Left lobe of liver (tissue), 1 donor: ENCODE measurements around a stretch of chr14.

DNA sequence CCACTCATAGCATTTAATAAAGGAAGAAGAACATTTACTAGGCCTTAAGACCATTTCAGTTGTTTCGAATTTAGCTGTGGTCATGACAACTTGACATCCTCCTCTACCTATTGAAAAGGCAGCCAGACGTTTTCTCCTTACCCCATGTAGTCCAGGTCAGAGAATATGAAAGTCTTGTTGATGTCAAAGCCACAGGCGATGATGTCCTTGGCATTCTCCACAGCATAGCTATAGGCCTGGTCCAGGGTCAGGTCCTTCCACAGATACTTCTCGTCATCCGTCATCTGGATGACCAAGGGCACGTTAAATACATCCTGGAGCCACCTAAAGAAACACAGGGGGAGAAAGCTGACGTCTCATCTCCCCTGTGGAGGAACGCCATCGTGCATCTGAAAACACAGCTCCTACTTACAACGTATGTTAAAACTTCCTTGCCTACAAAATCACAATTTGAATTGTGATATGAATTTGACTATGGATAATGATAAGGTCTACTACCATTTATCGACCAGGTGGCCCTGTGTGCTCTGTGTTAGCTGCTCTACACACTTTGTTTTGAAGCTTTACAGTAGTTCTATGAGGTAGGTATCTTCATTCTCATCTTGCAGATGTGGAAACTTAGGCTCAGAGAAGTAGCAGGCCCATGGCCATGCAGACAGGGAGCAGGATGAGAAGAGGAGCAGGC lies 21.5 kb downstream of the WARS1 start:
- PRO-cap = no peak

GRCh38 chr14:100372246-100373273 lies 2.6 kb downstream of the WARS1 start:
- PRO-cap = no peak

DNA sequence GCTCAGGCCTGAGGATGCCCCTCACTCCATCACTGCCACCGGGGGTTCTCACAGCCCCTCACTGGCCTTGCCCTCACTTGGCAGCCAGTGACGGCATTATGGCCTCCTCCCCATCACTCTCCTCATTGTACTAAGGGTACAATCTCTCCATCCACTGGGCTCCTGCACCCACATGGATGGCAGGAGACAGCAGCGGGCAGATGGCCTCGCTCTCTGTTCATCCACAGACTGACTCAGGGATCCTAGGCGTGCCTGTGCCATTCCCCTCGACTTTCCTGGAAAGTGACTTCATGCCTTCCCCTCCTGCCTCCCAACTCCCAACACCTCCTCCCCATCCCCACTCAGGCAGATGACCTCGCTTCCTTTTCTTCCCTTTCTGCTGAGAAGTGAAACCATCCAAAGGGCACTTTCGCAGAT lies 29.7 kb downstream of the BEGAIN start:
- PRO-cap = no peak

- PRO-cap = unidirectional peak, plus-strand start at chr14:100641339
These were observed 53.9 kb upstream of the BEGAIN start for GRCh38 chr14:100641171-100641474.

GRCh38 chr14:100664168-100664745 lies 62.4 kb upstream of the DLK1 start:
- PRO-cap = no peak

- PRO-cap = no peak
These were observed 12.2 kb upstream of the DLK1 start for GRCh38 chr14:100714264-100715141.

DNA sequence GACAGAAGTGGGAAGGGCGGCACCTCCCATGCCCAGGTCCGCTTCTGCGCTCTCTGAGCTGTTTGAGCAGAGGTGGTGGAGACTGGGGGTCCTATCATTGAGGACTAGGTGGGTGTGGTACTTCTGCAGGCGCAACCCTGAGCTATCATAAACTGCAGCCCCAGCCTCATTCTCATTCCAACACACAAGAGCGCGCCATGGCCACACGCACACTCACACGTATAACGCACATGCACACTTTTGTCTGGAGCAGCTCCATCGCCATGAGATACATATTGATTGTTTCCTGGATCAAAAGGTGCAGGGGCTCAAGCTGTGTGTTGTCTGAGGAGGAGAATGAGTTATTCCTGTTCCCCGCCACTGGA lies 84.8 kb downstream of the DLK1 start:
- PRO-cap = no peak

GRCh38 chr14:100825663-100826666 lies 77.6 kb downstream of the RTL1 start:
- PRO-cap = bidirectional peak, plus-strand start at chr14:100826118, minus-strand start at chr14:100825941

- PRO-cap = no peak
These were observed 206.4 kb upstream of the RTL1 start for GRCh38 chr14:101109750-101110443.

DNA sequence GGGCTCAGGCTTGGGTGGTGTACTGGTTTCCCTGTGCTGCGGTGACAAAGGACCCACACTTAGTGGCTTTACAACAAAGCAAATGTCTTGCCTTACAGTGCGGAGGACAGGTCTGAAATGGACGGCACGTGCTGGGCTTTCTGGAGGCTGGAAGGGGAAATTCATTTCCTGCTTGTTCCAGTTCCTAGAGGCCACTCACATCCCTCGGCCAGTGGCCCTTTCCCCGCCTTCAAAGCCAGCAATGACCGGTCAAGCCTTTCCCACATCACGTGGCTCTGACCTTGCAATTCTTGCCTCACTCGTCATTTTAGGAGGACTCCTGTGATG lies 298.2 kb upstream of the RTL1 start:
- PRO-cap = unidirectional peak, minus-strand start at position 234 of the sequence

- PRO-cap = no peak
These were observed 385.5 kb upstream of the RTL1 start for GRCh38 chr14:101289007-101289361.

DNA sequence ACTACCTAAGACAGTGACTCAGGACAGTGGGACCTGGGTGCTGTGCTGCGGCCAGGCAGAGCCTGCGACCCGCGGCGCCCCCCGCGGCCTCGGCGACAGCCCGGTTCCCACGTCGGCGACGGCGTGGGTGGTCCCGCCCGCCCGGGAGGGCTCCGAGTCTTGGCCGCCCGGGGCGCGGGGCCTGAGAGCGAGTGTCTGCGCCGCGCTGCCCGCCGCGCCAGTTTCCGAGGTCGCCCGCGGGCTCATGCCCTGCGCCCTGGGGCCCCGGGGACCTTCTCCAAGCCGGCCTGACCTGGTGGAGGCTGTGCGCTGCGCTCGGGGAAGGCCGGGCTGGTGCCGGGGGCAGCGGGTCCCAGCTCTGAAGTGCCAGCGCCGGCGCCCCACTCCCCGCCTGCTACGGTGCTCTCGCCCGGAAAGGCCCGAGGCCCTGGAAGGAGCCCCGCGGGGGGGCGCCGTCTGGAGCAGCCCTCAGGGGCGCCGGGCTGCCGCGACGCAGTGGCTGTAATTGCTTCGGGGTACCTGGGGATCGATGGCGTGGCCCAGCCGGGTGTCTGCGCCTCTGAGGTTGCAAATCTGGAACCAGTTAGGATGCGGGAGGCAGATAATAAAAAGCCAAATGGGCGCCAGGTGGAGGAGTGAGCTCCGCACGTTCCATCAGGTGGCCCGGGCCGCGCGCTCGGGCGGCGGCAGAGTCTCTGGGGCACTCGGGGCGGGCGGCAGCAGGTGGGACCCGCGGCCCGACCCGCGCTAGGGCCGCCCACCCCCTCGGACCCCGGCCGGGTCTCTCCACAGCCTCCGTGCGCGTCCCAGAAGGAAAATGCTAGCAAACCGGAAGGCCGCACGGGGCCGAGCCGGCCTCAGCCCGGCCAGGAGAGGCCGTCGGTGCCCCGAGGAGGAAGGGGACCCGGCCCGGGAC lies 302.6 kb upstream of the PPP2R5C start:
- PRO-cap = no peak

DNA sequence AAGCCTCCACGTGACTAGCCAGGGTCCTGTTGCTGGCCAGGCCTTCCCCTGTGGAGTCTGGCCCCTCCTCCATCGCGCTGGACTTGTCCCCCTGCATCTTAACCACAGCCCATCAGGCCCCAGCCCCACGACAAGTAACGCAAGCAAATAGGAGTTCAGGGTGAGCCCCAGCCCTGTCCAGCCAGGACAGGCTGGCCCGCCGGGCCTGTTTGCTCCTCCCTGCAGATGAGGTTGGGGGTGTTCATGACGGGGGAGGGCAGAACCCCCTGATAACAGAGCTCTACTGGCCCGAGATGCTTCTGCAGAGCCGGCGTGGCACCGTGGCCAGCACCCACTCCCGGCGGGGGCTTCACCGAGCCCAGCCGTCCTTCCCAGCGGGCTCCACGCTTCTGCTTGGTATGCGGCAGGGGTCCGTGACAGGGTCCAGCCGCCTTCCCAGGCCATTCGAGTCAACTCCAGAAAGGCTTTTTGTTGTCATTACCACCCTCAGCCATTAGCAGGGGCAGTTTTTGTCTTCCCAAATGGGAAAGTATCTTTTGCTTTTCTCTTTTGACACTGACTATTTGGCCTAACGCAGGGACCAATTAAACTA lies 265.1 kb upstream of the PPP2R5C start:
- PRO-cap = no peak

DNA sequence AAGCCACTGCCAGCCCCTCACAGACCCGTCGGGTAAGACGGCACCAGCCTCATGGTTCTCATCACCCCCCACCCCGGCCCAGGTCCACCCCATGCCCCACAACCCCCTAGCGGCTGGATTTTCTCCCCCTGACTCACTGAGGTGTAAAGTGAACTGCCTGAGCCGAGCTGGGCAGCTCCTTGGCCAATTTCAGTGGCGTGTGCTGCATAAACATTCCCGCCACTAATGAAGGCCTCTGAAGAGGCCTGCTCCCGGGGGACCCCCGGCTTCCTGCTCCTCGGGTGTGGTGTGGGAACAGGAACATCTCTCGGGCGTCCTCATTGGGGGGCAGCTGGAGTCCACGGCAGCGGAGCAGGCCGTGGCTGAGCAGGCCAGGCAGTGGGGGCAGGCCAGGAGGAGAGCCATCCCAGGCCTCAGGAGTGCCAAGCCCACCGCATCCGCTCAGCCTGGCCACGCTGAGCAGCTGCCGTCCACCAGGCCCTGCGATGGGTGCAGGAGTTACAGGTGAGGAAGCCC lies 249.4 kb upstream of the PPP2R5C start:
- PRO-cap = no peak

DNA sequence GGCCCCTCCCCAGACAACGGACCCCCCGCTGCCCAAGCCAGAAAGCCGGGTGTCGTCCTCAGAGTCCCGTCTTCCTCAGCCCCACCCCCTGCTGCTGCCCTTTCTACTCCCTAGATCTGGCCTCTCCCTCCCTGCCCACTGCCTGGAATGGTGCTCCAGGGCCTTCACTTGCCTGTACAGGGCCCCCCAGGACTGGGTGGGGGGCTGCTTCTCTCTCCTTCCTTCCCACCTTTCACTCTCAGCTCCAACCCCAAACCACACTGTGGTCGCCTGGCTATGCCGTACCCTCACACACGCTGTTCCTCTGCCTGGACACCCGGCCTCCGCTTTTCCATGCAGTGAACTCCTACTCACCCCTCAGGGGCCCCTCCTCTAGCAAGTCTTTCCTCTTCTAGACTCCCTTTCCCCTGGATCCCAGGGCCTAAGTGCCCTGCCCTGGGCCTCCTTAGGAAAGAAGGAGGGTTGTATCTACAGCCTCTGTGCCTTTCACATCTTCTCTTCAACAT lies 225.8 kb upstream of the PPP2R5C start:
- PRO-cap = no peak

GRCh38 chr14:101822765-101823376 lies 61.4 kb downstream of the PPP2R5C start:
- PRO-cap = no peak

DNA sequence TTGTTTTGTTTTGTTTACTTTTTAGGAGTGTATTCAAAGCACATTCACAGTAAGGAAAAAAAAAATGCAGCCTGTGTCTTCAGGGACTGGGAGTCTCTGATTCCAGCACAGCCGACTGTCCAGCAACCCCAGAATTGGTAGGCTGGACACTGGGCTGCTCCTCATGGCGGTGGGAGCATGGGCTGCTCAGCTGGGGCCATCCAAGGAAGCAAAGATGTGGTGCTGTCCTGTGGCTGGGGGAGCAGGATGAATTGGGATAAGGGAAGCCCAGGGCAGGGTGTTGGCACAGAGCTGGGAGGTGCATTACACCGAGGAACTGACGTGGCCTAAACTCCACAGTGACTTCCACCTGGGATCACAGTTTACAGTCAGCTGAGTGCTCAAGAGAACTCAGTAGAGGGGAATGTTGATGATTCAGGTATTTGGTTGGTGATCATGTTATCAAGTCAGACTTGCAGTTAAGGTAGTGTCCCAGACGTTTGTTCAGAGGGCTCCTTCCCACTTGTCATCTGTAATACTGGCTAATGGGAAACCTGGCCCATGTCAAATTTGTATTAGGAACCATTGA lies 73.6 kb downstream of the PPP2R5C start:
- PRO-cap = no peak

- PRO-cap = no peak
These were observed 11.1 kb upstream of the DYNC1H1 start for GRCh38 chr14:101953281-101953645.

GRCh38 chr14:102004775-102005327 lies 40.5 kb downstream of the DYNC1H1 start:
- PRO-cap = no peak

DNA sequence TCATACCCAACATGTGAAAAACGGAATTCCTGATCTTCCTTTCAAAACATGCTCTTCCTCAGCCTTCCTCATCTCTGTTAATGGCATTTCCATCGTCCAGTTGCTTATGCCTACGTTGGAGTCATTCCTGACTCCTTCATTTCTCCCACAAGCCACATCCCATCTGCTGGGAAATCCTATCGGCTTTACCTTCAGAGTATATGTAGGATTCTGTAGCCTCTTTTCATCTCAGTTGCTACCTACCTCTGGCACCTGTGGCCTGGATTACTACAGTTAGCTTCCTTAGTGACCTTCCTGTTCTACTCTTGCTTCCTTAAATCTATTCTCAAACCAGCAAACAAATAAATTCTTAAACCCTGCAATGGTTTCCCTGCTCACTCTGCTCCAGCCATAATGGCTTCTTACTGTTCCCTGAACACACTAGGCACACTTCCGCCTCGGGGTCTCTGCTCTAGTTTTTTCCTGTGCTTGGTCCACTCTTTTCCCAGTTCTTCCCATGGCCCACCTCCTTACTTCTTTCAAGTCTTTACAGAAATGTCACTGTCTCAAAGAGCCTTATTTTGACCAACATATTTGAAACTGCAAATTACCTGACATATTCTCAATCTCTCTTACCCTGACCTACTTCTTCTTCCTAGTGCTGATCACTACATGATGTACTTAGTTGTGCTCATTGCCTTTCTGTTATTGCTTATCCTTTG lies 8.4 kb upstream of the WDR20 start:
- PRO-cap = no peak